A549 (cell line): ENCODE data around the gene NAA16.

DNA sequence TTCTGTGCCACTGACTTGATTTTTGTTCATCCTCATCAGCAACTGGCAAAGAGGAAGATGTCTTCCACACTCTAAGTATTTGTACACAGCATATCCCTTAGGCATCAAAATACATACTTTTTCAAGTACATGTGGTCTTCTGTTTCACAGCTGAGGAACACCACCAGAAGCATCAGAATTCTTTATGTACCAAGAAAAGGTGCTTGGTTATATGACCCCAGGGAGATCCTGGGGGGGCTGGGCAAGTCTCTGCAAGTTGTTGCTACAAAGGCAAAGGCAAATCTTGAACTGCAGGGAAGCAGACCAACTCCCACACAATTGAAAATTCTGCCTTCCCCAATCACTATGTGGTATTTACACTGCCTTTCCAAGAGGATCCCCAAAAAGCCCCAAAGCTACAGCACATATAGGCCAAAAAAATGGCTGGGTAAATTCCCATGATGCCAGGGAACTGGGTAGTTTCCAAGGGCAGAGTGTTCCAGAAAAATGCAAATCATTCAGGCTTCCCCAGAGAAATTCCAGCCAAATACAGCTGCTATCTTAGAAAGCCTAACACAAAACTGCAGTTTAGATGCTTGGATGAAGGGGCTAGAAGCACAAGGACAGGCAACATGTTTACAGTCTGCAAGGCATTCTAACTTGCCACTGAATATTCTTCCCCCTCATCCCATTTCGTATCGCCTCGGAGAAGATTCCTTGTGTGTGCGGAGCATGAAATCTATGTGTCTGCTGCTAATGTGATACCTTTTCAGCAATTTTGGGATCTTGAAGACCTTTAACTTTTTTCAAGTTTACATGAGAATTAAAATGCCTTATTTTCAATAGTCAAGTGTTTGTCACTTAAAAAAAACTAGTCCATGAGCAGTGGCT is 6.3 kb downstream of the FOXO1 start:
- PRO-cap = no peak
CAGE:
- cytosol, long polyA plus RNA = no peak
- long polyA plus RNA = no peak
- nucleus, long polyA plus RNA = no peak

- PRO-cap = no peak
CAGE:
- cytosol, long polyA plus RNA = no peak
- long polyA plus RNA = no peak
- nucleus, long polyA plus RNA = no peak
Observed at GRCh38 chr13:40664966-40665441, 1.4 kb downstream of the FOXO1 start.

DNA sequence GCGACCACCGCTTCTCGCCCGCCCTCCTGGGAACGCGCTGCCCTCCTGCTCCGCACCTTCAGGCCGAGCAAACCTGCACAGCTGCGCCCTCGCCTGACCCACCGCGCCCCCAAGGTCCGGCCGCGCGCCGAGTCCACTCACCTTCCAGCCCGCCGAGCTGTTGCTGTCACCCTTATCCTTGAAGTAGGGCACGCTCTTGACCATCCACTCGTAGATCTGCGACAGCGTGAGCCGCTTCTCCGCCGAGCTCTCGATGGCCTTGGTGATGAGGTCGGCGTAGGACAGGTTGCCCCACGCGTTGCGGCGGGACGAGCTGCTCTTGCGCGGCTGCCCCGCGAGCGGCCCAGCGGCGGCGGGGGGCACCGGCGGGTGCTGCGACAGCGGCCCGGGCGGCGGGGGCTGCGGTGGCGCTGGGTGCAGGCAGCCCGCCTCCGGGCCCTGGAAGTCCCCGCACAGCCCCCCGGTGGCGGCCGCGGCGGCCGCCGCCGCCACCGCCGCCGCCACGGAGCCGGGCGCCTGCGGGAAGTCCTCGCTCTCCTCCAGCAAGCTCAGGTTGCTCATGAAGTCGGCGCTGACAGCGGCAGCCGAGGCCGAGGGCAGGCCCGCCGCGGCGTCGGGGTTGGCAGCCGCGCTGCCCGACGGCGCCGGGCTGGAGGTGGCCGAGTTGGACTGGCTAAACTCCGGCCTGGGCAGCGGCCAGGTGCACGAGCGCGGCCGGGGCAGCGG is 836 bp downstream of the FOXO1 start:
- PRO-cap = no peak
CAGE:
- cytosol, long polyA plus RNA = no peak
- long polyA plus RNA = no peak
- nucleus, long polyA plus RNA = no peak

DNA sequence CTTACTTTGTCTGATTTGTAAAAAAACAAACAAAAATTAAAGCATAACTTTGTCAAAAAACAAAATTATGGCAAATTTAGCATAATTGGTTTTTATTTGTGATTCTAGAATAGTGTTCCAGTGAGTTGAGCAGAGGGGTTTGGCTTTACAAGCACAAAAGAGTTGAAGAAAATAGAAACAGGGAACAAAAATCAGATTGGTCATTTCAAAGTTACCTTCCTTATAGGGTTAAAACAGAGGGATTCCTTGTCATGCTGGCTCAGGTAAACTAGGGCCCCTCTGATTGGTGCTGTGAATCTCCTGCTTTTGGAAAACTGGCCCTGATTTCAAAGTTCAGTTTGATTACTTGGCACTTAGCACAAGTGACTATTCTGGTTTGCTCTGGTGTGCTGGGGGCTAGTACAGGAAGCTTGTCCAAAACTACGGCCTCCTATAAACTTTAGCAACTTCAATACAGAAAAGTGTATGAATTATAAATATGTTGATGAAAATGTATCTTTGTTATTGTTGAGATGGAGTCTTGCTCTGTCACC is 1.8 kb upstream of the MRPS31 start:
- PRO-cap = no peak
CAGE:
- cytosol, long polyA plus RNA = no peak
- long polyA plus RNA = no peak
- nucleus, long polyA plus RNA = no peak

- PRO-cap = no peak
CAGE:
- cytosol, long polyA plus RNA = no peak
- long polyA plus RNA = no peak
- nucleus, long polyA plus RNA = no peak
Observed at GRCh38 chr13:40932758-40933187, 86.3 kb downstream of the ELF1 start.

DNA sequence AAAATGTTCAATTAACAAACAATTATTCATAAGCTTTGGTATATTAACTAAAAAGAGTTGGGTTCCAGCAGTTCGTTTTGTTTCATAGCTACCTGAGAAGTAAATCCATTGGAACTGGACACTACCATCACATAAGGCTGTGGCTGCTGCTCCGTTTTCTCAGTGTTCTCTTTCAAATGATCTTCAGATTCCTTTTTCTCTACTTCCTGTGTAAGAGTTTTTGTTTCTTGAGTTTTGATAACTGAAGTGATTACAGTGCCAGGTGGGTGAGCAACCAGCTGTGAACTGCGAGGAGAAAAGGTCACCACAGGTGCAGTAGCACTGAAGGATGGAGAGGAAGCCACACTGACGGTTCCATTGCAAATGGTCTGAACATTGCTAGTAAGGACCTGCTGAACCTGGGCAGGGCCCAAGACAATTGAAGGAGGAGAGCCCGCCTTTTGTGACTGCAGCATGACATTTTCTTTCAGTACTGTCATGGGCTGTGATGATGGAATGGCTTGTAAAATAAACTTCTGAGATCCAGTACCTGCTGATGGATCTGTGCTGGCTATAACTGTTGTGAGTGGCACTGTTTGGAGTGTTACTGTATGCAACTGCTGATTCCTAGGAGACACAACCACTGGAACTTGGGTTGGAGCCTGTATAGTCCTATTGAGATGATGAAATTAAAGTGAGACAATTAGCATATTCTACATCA is 85.6 kb downstream of the ELF1 start:
- PRO-cap = no peak
CAGE:
- cytosol, long polyA plus RNA = no peak
- long polyA plus RNA = no peak
- nucleus, long polyA plus RNA = no peak

GRCh38 chr13:41024575-41025197 is 5.6 kb upstream of the ELF1 start:
- PRO-cap = no peak
CAGE:
- cytosol, long polyA plus RNA = no peak
- long polyA plus RNA = no peak
- nucleus, long polyA plus RNA = no peak

DNA sequence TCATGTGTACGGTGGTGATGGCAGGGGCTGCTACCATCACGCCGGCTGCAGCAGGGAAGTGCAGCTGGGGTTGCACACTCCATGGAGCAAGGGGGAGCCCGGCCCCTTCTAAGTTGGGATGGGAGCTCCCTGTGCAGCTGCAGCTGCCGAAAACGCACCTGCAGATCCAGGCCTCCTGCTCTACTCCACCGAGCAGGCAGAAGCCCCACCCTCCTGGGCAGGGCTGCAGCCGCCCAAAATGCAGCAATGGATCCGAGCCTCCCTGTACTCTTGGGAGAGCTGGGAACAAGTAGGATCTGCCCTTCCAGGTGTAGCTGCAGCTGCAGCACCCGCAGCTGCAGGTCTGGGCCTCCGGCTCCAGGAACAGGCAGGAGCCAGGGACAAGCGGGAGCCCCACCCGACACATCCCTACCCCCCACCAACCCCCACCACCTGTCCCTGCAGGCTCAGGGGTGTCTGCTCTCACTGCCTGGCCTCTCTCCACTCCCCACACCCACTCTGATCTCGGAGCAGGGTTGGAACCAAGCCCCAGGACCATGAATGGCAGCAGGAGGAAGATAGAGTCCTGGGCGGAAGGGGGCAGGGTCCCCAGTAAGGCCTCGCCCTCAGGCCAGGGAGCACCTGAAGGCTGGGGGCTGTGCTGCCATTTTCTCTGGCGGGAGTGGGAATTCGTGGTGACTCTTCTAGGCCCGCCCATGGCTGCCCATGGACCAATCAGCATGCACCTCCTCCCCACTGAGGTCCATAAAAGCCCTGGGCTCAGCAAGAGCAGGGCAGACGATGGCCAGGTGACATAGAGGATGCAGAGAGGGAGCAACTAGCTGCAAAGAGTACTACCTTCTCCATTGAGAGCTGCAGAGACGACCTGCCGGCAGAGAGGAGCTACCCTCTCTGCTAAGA is 25.2 kb downstream of the KBTBD6 start:
- PRO-cap = no peak
CAGE:
- cytosol, long polyA plus RNA = no peak
- long polyA plus RNA = no peak
- nucleus, long polyA plus RNA = no peak

- PRO-cap = bidirectional peak, plus-strand start at chr13:41311267, minus-strand start at chr13:41311226
CAGE:
- cytosol, long polyA plus RNA = no peak
- long polyA plus RNA = no peak
- nucleus, long polyA plus RNA = start-site peak on the plus strand at chr13:41311239-41311350, 722 and 3,053 reads in 2 replicates
Observed at GRCh38 chr13:41310823-41312191, at the start of gene NAA16. Gene NAA16 (plus strand): TSS chr13:41311267.

GRCh38 chr13:41312192-41312602 is 1.1 kb downstream of the NAA16 start:
- PRO-cap = no peak
CAGE:
- cytosol, long polyA plus RNA = no peak
- long polyA plus RNA = no peak
- nucleus, long polyA plus RNA = no peak

DNA sequence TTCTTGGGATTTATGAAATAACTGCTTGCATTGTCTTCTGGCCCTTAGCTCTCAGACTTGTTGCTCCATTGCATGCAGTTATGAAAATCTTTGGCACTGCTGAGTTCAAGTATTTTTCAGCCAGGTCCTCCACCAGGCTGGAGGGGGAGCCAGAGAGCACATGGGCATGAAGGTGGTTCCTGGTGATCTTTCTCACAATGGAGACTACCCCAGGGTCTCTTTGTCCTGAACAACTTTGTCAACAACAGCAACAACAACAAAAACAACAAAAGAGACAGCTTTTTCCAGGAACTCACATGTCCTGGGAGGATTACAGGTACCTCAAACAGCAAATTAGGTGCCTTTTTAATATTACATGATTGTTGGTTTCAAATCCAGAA is 1.6 kb downstream of the RGCC start:
- PRO-cap = no peak
CAGE:
- cytosol, long polyA plus RNA = no peak
- long polyA plus RNA = no peak
- nucleus, long polyA plus RNA = no peak

DNA sequence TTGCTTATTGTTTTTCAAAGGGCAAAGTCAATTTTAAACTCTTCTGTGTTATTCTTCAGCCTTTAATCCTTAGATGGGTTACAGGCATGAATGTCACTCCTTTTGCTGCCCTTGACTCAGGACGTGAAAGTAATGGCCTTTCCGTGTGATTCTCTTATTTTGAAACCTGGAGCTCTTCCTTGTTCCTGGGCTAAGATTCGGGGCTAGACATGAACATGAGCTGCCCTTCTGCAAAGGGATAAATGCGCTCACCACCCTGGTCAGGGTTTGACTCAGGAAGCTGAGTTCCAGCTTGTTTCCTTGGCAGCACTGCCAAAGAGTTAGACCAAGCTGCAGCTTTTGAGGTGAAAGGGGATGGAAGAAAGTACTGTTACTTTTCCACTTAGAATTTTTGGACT is 2.0 kb downstream of the RGCC start:
- PRO-cap = no peak
CAGE:
- cytosol, long polyA plus RNA = no peak
- long polyA plus RNA = no peak
- nucleus, long polyA plus RNA = no peak

DNA sequence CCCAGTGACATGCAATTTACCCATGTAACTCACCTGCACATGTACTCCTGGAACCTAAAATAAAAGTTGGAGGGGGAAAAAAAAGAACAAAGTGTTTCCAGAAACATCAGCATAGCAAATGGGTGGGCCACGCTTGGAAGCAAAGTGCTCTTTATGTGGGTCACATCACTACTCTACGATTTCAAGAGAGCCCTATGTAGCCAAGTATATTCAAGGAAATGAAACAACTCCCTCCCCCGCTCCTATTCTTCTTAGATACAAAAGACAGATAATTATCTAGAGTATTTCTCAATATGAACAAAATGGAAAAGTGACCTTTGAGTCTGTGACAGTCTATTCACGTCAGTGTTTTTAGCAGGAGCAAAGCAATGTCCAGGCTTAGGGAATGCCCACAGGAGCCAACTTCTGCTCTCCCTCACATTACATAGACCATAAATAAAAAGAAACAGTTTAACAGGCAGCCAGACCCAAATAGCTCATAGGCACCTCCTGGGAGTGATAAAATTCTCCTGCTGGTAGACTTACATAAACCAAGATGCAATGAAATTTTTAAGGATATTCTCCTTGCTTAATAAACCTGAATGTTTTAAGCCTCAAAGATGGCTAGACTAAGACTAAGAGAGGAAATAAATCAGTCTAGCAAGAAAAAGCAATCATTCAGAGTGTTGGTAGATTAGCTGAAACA is 182.7 kb downstream of the RGCC start:
- PRO-cap = no peak
CAGE:
- cytosol, long polyA plus RNA = no peak
- long polyA plus RNA = no peak
- nucleus, long polyA plus RNA = no peak

DNA sequence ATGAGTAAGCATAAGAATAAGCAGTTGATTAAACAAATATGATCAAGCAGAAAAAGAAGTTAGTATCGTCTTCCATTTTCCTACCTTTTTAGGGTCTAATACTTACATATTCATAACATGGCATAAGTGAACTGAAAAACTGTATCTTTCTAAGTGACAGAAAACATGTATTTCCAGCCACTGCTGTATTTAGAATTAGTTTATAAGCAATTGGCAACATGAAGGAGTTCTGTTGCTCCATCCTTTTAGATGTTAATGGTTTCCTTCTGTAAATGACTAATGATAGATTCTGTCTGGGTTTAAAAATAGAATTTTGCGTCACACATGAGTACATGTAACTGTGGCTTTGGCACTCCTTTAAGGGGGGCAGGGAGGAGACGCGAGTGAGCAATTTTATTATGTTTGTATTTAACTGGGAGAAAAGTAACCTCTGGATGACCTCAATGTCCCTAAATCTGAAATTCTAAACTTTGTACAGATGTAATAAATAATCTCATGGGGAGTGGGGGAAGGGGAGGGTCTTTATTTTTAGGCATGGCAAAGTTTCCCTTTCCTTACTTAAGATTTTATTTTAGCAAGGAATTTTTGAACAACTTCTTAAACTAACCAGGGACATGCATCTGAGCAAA is 237.5 kb downstream of the RGCC start:
- PRO-cap = no peak
CAGE:
- cytosol, long polyA plus RNA = no peak
- long polyA plus RNA = no peak
- nucleus, long polyA plus RNA = no peak

DNA sequence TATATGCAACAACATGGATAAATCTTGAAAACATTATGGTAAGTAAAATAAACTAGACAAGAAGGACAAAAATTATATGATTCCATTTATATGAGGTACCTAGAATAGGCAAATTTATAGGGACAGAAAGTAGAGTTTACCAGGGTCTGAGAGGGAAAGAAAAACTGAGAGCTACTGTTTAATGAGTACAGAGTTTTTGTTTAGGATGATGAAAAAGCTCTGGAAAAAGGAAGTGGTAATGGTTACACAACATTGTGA is 96.5 kb downstream of the VWA8 start:
- PRO-cap = no peak
CAGE:
- cytosol, long polyA plus RNA = no peak
- long polyA plus RNA = no peak
- nucleus, long polyA plus RNA = no peak

DNA sequence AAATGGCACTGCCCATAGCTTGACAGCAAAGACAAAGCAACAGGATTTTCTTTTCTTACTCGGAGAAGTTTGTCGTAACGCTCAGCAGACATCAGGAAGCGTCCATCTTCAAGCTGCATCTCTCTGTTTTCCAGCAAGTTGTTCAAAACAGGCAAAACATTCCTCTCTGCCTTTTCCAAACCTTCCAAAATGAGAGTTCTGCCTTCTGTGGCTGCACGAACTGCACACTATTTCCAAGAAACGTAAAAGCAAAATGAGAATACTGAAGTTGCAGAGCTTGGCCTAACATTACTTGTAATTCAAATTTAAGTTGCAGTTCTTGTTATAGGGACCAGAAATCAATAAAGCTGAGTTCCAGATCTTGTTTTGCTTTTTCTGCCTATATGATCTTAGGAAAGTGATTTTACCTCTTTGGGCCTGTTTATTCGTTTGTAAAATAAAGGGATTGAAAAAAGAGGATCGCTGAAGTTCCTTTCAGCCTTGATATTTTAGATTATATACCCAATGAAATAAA is 69.5 kb downstream of the VWA8 start:
- PRO-cap = no peak
CAGE:
- cytosol, long polyA plus RNA = no peak
- long polyA plus RNA = no peak
- nucleus, long polyA plus RNA = no peak

DNA sequence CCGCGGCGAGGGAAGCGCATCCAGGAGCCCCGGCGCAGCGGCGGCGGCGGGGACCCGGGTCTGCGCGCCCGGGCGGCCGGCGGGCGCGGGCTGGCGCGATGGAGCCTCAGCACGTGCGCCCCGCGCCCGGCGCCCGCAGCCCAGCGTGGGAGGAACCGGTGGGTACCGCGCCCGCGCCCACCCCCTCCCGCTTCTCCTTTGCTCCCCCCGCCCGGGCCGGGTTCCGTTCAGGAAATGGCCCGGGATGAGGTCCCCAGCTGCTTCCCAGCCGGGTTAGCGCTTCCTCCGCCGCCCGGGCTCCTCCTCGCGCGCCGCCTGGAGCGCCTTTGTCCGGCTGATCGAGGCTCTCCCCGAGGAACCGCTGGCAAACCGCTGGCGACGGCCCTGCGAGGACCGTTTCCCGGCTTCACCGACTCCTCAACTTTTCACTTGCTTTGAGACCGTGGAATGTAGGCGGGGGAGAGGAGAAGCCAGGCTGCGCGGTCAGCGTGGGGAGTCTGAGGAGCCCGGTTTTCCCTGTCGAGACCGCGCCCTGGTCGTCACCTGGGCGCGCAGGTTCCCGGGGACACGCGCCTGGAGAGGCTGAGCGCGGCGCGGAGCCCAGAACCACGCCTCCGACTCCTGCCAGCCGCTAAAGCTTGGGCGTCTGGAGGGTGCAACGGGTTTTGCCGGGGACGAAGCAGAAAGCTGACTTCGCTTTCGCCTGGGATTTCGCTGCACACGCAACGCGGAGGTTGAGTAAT is 7.5 kb upstream of the DGKH start:
- PRO-cap = no peak
CAGE:
- cytosol, long polyA plus RNA = no peak
- long polyA plus RNA = no peak
- nucleus, long polyA plus RNA = no peak

DNA sequence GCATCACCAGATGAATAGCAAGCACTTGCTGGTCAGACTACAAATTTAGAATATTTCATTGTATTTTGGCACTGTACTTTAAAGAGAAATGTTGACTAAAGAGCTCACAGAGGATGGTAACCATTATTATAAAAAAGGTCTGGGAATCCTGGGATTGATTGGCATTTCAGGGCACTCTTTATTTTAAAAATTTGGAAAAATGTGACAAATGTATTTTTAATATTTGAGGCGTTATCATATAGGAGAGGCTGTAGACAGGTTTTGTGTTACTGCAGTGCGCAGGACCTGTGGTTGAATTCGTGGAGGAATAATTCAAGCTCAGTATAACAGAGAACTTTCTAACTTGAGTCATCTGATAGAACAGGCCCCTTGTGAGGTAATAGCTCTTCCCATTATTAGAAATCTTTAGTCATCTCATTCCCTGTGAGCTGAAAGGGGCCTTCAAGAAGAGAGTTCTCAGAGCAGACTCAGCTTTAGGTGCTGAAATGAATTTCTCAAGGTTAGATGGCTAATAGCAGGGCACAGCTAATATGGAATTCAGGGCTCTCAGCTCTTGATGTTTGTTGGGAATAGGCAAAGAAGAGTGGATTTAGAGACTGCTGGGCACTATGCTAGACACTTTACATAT is 89.3 kb downstream of the DGKH start:
- PRO-cap = no peak
CAGE:
- cytosol, long polyA plus RNA = no peak
- long polyA plus RNA = no peak
- nucleus, long polyA plus RNA = no peak

DNA sequence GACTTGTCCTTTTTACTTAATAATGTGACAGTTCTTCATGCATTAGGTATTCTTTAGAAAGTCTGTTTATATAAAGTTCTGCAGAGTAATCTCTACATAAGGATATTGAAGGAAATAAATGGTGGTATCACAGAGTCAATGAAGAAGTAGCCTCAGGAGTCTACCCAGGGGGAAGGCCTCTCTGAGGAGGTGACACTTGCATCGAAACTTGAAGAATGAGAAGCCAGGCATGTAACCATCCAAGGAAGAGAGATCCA is 22.9 kb downstream of the AKAP11 start:
- PRO-cap = no peak
CAGE:
- cytosol, long polyA plus RNA = no peak
- long polyA plus RNA = no peak
- nucleus, long polyA plus RNA = no peak

DNA sequence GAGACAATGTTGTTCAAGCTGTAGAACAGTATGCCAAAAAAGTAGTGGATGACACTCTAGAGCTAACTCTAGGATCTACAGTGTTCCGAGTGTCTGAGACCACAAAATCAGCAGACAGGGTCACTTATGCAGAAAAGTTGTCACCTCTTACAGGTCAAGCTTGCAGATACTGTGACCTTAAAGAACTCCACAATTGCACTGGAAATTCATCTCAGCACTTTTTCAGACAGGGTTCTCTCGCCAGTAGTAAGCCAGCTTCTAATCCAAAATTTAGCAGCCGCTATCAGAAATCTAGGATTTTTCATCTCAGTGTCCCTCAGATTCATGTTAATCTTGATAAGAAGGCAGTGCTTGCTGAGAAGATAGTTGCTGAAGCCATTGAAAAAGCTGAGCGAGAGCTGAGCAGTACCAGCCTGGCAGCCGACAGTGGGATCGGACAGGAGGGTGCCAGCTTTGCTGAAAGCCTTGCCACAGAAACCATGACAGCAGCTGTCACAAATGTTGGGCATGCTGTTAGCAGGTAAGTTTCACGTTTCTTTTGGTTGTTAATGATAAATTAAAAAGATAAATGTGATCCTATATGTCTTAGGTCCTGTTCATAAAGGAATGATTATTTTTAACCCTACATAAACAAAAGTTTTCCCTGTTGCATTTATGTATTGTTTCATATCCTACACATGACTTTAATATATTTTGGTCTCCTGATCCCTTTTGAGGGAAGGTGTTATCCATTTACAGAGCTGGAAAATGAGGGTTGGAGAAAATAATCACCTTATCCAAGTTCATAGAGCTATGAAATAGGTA is 31.6 kb downstream of the AKAP11 start:
- PRO-cap = no peak
CAGE:
- cytosol, long polyA plus RNA = no peak
- long polyA plus RNA = no peak
- nucleus, long polyA plus RNA = no peak